ENCODE measurements around the genes SLC26A4 and CBLL1.

- PRO-cap: no peak
Observed at GRCh38 chr7:106282077-106283106, 2.4 kb downstream of the NAMPT start.

GRCh38 chr7:106287713-106288051, 2.9 kb upstream of the NAMPT start:
- PRO-cap: no peak

- PRO-cap: no peak
Observed at GRCh38 chr7:106420731-106421293, 136.0 kb upstream of the NAMPT start.

DNA sequence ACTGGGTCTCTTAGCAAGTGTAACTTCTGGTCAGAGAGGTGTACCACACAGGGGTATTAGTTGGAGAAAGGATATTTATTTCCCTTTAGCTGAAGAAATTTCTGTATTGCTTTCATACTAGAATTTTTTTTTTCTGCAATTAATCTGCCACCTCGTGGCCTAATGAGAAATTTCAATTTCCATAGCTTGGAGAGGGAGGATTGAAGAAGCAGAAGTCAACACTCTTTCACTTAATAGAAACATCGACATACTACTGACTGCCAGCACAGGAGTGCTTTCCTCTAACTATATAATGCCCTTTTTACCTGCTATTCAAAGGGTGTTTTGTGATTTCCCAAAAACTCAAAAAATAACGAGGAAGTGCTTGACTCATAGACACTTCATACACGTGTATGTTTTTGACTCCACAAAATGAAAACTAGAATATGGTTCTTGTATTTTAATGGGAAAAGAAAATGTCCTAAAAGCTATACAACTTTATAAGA, 177.7 kb upstream of the NAMPT start:
- PRO-cap: no peak

DNA sequence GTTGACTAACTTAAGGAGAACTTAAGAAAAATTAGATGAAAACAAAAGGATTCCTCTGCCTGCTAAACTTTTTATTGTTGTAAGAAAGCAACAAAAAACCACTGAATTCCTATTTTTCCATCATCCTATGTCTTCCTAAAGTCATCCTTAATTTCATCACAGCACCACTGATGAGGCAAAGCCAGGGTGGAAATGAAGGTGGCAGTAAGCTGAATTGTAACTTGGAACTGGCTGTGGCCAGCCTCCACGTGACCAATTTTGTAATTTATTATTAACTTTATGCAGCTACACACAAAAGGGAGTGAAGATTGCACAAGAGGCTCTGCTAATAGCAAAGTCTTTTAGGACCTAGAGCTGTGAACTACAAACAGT, 176.5 kb downstream of the CCDC71L start:
- PRO-cap: unidirectional peak, plus-strand start at position 294 of the sequence

GRCh38 chr7:106640650-106640910, 20.4 kb downstream of the CCDC71L start:
- PRO-cap: no peak

GRCh38 chr7:106659551-106660546, 1.1 kb downstream of the CCDC71L start:
- PRO-cap: bidirectional peak, plus-strand start at chr7:106659988, minus-strand start at chr7:106659875; bidirectional peak, plus-strand start at chr7:106660306, minus-strand start at chr7:106660065

DNA sequence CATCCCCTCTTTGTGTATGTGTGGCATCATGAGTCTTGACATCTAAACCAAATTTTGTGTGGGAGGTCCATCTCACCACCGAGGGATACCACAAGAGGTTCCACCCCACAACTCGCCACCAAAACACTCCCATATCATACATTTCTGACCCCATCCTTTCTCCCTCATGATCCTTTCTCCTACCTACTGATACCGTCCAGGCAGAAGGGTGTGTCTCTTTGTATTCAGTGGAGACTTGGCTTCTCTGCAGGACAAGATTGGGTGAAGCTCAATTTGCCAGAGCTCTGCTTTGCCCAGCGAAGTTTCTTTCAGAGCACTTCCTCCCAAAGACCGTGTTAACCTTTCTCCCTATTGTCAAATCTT, 71.2 kb upstream of the CCDC71L start:
- PRO-cap: no peak

- PRO-cap: no peak
Observed at GRCh38 chr7:106767935-106768799, 96.9 kb upstream of the PIK3CG start.

DNA sequence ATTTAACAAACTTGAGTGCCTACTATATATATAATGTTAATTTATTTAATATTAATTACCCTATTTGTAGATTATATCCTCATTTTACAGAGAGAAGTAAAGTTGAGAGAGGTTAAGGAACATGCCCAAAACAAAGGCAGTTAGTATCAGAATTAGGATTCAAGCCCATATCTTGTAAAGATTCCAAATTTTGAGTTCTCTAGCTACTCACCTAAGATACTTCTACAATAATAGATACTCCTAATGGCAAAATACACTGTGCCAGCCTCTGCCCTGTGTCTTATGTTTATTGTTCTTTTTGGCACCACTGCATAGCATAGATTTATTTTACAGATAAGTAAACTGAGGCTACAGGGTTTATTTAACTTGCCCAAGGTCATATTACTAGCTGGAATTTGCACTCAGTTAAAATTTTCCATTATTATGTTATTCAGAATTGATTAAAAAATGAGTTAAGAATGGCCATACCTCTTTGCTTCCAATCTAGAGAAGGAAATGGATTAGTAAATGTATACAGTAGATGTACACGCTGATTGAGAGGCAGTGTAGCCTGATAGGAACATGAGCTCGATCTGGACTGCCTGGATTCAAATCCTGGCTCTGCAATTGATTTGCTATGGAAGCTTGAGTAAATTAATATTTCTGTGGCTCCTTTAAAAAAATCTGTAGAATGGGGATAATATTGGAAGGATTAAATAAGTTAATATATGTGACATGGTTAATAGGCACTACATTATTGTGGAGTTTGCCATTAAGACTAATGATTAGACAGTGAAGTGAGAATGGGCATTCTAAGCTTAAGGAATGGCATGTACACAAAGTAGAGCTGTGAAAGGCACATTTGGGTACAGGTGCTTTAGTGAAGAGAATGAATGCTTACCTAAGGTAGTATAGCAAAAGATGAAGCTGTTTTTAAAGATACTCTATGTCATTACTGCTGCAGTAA, 24.7 kb downstream of the HBP1 start:
- PRO-cap: no peak

DNA sequence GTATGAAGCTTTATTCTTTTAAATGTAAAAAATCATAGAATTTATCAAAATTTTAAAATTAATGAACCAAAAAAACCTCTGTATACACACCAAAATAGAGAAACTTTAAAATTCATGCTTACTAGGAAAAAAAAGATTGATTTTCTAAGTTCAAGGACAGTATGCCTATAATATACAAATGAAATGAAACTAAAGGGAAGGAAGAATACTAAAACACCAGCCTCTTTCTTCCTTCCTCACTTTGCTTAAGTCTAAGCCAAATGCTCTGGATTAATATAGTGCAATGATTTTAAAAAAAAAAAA, 6.0 kb downstream of the GPR22 start:
- PRO-cap: no peak

DNA sequence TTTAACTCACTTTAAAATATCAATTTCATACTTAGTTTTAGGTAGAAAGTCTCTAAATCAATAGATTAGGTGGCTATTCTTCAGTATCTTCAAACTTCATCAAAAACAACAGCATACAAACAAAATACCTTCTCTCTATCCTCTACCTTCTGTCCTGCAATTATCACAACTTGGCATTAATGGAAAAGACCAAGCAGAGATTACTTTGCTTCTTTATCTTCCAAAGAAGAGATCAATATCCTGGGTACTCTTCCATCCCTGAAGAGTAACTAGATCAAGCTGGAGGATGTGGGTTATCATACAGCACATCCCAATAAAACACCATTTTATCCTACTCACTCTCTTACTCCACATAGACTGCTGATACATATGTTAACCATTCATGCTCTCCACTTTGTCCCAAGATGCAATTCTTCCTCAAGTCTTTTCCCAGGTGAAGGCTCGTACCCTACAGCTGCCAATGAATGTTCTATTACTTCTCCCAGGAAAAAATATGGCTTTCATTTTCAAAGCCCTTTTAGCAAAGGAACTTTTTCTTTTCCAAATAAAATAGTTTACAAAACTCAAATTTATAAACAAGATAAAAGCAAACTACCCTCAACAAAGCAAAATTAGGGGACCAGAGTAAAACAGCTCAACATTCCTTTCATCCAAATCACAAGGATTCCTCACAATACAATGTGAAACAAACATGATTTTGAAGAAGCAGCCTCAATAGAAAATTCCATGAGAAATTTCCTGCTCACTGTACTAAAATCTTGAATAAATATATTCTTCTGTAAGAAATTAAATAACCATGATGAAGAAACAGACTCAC, 21.4 kb downstream of the GPR22 start:
- PRO-cap: no peak

GRCh38 chr7:107581246-107581961, 1.4 kb downstream of the BCAP29 start:
- PRO-cap: no peak

DNA sequence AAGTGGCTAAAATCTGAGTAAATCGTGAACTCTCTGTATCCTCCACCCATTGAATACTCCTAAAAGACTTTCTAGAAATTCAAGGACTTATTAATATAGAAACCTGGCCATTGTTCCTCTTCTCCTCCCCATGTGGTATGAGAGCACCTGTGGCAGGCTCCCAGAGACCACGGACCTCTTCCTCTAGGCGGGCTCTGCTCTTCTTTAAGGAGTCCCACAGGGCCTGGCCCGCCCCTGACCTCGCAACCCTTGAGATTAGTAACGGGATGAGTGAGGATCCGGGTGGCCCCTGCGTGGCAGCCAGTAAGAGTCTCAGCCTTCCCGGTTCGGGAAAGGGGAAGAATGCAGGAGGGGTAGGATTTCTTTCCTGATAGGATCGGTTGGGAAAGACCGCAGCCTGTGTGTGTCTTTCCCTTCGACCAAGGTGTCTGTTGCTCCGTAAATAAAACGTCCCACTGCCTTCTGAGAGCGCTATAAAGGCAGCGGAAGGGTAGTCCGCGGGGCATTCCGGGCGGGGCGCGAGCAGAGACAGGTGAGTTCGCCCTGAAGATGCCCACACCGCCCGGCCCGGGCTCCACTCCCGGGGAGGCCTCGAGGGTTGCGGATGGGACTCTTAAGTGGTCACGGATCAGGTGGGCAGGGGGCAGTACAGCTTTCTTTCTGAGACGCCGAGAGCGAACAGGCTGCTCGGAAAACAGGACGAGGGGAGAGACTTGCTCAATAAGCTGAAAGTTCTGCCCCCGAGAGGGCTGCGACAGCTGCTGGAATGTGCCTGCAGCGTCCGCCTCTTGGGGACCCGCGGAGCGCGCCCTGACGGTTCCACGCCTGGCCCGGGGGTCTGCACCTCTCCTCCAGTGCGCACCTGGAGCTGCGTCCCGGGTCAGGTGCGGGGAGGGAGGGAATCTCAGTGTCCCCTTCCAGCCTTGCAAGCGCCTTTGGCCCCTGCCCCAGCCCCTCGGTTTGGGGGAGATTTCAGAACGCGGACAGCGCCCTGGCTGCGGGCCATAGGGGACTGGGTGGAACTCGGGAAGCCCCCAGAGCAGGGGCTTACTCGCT, at the start of gene SLC26A4:
Gene SLC26A4 (plus strand): TSS at position 505 of the 1,056 bp plus-strand sequence.
- PRO-cap: no peak

DNA sequence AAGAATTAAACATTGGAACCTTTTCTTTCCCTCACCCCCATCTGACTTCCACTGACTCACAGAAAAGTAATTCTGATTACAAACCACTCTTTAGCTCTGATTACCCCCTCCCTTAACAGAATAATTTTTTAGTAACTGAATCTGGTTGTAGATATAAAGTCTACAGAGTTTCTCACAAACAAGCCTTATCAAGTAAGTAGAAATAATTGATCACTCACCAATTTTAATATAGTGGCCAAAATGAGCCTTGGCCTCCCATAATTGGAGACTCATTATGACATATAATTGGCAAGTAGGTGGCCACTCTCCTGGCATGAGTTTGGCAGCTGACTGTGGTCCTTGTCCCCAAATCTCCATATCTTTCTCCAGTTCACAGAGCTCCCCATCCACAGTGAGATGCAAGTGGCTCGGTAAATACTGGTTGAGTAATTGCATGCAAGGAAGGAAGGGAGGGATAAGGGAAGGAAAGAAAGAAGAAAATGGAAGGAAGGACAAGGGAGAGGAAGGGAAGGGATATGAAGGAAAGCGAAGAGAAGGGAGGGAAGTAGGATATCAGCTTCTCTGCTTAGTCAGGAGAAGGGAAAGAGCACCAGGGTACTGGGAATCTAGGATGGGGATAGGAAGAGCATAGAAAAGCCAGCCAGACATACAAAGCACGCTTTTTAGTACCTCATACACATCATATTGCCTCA, 32.2 kb downstream of the SLC26A4 start:
- PRO-cap: no peak

DNA sequence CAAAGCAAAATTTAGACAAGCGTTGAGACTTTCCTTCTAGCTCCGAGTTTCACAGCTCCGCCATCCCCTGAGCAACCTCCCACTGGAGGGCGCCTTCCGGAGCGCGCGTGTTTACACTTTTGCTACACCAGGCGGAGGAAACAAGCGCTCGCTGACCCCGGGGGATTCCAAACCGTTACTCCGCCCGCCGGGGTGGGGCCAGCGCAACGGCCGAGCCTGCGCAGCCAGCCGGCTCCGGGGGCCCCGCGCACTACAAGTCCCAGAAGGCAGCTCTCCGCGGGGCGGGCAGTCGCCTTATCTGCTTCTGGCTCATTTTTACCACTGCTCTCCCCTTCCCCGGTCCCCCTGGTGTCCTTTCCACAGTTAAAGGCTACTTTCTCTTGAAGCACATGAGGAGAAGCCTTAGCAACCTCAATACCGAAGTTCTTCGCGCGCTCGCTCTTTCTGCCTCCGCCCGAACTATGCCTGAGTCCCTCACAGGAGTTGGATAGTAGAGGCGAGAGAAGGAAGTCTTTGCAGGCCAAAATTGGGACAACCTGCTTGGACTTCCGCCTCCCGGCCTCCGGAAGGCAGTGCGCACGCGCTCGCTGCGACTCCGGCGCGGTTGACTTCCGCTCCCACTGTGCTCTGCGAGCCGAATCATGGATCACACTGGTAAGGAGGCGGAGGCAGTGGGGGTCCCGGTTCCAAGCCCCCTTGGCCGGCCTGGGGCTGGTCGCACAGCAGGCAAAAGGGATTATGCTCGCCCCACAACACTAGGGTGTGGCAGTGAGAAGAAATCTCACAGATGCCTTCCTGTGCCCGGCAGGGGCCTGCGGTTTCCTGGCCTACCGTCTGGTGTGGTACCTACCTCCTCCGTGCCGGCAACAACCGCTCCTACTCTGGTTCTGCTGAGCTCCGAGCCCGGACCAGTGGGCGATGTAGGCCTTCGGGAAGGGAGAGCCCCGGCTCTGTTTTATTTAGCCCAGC, at the start of gene CBLL1:
Gene CBLL1 (plus strand): TSS at position 620 of the 969 bp plus-strand sequence.
- PRO-cap: bidirectional peak, plus-strand start at position 262 of the sequence, minus-strand start at position 84 of the sequence; bidirectional peak, plus-strand start at position 620 of the sequence, minus-strand start at position 463 of the sequence

DNA sequence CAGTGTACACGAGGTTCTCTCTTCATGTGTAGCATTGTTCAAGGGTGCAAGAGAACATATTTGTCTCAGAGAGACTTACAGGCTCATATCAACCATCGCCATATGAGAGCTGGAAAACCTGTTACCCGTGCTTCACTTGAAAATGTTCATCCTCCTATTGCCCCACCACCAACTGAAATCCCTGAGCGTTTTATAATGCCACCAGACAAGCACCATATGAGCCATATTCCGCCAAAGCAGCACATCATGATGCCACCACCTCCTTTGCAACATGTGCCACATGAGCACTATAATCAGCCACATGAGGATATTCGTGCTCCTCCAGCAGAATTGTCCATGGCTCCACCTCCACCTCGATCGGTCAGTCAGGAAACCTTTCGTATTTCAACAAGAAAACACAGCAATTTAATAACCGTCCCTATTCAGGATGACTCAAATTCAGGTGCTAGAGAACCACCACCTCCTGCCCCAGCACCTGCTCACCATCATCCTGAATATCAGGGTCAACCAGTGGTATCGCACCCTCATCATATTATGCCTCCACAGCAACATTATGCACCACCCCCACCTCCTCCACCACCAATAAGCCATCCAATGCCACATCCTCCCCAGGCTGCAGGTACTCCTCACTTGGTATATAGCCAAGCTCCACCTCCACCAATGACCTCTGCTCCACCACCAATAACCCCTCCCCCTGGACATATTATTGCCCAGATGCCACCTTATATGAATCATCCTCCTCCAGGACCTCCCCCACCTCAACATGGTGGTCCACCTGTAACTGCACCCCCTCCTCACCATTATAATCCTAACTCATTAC, 14.4 kb downstream of the CBLL1 start:
- PRO-cap: no peak

DNA sequence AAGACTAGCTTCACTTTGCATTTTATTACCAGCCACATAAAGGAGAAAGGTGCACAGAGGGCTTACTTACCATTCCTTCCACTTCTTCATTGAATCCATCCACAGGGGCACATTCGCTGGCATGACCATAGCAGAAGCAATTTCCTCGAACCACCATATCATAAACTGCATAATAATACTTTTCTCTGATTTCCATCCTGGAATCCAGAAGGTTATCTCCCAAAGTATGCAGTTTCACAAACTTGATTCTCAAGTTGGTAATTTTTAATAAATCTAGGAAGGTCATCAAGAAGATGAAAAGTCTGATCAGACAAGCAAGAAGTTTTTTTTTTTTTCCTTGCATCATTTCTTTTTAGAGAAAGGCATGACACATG, 22.4 kb downstream of the LAMB1 start:
- PRO-cap: no peak

DNA sequence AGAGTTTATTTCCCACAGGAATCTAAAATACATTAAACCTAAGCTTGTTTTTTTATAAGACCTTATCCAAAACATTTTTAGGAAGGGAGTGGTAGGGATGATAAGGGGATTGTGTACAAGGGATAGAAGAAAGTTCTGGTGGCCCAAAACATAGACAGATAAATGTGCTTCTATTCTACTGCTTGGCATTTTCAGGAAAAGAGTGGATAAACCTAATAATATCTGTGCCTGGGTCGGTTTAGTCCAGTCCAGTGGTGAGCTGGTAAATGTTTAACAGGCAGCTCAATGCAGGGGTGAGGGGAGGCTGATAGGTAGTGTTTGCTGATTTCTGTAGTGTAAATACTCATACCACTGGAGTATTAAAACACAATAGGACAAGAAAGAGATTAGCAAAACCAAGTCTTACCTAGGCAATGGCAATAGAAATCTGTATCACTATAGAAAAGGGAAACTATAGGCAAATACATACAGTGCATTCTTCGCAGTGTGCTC, 35.4 kb downstream of the LAMB4 start:
- PRO-cap: no peak

- PRO-cap: no peak
Observed at GRCh38 chr7:108455404-108456057, 705 bp downstream of the NRCAM start.